ENCODE results near the genes RICTOR and FYB1.

- PRO-cap, 7 experiments: no peak in any of the 7 experiments
Measured at GRCh38 chr5:38467249-38467939, 89.1 kb downstream of the LIFR start.

GRCh38 chr5:38542462-38543193 lies 13.8 kb downstream of the LIFR start:
- PRO-cap, 7 experiments: no peak in any of the 7 experiments

DNA sequence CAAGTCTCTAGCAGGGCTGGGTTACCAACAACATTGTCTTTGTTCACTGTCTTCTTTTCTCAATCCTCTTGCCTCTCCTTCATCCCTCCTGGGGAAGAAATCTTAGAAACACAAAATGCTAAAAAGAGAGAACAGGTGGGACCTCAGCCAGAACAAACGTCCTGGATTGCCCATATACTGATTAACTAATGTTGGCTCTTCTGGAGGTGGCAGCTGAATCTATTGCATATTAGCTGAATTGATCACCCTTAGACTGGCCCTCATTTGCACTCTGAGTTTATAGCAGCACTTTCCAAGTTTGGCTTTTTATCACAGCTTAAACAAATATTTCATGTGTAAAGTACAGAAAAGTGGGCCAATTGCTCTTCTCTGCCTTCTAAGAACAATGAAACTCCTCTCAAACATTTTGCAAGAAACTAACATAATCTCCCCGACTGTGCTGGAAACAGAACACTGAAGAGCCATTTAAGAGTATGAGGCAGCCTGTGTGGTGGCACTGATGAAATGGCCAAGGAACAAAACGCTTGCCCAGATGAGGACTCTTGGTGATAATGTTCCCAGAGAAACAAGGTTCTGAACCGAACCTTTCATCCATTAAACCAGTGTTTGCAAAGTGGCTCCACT lies 83.0 kb upstream of the LIFR start:
- PRO-cap, 7 experiments: no peak in any of the 7 experiments

GRCh38 chr5:39074234-39075290 lies at the start of gene RICTOR:
Gene RICTOR (minus strand): TSS chr5:39074399.
- PRO-cap, 7 experiments: peak in 7 of 7 experiments; most common plus-strand start chr5:39074536 (in 3); most common minus-strand start chr5:39074380 (in 6)

DNA sequence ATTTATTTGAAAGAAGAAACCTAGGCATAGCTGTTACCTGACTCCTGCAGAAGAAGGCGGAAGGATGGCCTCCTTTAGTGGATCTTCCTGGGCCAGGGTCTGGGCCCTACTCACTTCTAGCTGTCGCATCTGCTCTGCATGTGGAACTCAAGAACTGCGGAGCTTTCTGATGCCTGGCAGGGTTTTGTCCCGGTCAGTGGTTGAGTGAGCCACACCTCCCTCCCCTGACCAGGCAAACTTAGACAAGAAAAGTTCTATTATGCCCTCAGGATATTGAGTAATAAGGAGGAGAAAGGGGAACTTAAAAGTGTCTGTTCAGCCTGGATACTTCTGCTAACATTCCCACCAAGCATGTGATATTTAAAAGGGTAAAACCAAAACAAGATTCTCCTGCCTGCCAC lies at the start of gene FYB1:
Gene FYB1, minus strand, starts transcription at position 158 of the 401 bp plus-strand sequence.
- PRO-cap, 7 experiments: no peak in any of the 7 experiments

- PRO-cap, 7 experiments: no peak in any of the 7 experiments
Measured at GRCh38 chr5:39400777-39401182, 24.0 kb downstream of the DAB2 start.

GRCh38 chr5:39423016-39424174 lies 1.4 kb downstream of the DAB2 start:
- PRO-cap, 7 experiments: no peak in any of the 7 experiments

GRCh38 chr5:39503106-39503636 lies 78.4 kb upstream of the DAB2 start:
- PRO-cap, 7 experiments: no peak in any of the 7 experiments

- PRO-cap, 7 experiments: no peak in any of the 7 experiments
Measured at GRCh38 chr5:39525705-39526130, 100.9 kb upstream of the DAB2 start.

- PRO-cap, 7 experiments: no peak in any of the 7 experiments
Measured at GRCh38 chr5:39760570-39760978, 335.8 kb upstream of the DAB2 start.

GRCh38 chr5:40672203-40672853 lies 7.4 kb upstream of the PTGER4 start:
- PRO-cap, 7 experiments: peak in 1 of 7 experiments; most common minus-strand start chr5:40672773 (in 1)

GRCh38 chr5:40688107-40688314 lies 8.3 kb downstream of the PTGER4 start:
- PRO-cap, 7 experiments: peak in 3 of 7 experiments; most common plus-strand start chr5:40688245 (in 3)

DNA sequence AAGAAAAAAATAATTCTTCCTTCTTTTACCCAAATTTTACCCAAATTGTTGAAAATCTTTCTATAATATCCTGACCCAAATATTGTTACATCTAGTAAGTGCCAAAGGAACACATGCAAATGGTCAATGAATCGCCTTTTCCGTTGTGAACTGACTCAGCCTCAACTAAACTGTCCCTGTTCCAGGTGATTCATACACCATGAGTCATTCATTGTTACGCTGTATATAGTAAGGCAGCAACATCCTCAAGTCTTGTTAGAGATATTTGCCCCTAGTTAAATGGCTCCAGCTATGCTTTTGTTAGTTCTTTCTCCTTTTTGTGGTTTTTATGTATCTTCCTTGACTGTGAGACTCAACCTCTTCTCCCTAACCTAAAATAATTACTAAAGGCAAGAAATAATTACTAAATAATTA lies 9.8 kb downstream of the PTGER4 start:
- PRO-cap, 7 experiments: no peak in any of the 7 experiments

GRCh38 chr5:40828402-40829356 lies 6.3 kb downstream of the RPL37 start:
- PRO-cap, 7 experiments: peak in 2 of 7 experiments; most common minus-strand start chr5:40828560 (in 1)

- PRO-cap, 7 experiments: no peak in any of the 7 experiments
Measured at GRCh38 chr5:42586508-42587022, 163.3 kb downstream of the GHR start.

DNA sequence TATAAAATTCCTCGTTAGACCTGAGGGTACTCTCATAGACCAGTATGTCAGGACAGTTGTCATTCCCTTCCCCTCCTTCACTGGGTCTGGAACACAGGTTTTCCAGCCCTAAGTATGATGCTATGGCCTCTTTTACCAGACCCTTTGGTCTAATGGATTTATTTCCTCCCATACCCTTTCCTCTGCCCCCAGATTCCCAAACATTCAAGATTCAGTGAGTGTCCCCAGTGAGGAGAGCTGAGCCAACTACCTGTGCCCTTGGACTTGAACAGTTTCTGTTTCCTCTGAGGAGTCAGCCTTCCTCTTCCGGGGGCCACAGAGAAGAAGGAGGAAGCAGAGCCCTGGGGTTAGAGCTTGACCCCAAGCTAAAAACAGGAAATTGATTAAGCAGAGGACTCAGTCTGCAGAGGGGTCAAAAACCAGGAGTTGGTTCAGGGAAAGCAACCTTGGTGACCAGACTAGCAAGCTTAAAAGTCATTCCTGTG lies 64.0 kb upstream of the SELENOP start:
- PRO-cap, 7 experiments: no peak in any of the 7 experiments

DNA sequence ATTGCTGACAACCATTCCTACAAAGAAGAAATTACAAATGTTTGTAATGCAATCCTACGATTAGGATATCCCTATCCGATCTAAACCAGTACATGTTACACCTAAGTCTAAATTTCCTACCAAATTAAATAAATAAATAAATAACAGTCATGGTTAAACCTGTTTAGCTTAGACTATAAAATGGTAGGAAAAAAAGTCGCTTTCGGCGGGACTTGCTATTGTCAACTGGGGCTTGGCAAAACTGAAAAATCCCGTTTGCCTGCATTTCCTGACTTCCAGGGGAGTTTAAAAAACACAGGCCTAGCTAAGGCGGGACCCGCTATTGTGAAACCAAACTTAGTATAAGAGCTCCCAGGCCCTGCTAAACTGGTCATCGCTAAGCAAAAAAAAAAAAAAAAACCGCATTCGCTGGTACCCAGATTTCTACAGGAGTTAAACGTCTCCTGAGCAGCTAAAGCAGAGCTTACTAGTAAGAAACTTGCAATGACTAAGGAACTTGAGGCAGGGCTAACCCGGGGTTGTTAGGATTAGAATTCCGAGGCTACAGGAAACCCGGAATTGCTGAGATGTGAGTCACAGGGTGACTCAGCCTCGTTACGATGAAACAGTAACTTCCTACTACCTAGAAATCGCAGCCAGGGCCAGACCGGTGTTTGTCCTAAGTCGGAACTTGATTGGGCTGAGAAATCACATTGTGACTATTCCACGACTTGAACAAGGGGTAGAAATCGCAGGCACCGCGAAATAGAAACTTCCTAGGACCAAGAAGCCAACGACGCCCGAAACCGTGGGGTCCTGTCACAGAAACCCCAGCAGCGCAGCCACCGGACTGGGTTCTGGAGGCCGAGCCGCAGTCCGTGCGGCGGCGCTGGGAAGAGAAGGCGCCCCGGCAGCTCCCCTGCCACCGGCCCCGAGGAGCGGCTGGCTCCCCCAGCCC lies 89.6 kb downstream of the ANXA2R start:
- PRO-cap, 7 experiments: peak in 7 of 7 experiments; most common plus-strand start position 618 of the sequence (in 4); most common minus-strand start position 343 of the sequence (in 3)

GRCh38 chr5:42951183-42951901 lies 88.8 kb downstream of the ANXA2R start:
- PRO-cap, 7 experiments: peak in 7 of 7 experiments; most common plus-strand start chr5:42951594 (in 5); most common minus-strand start chr5:42951343 (in 7)

GRCh38 chr5:43000130-43000916 lies 39.8 kb downstream of the ANXA2R start:
- PRO-cap, 7 experiments: no peak in any of the 7 experiments

DNA sequence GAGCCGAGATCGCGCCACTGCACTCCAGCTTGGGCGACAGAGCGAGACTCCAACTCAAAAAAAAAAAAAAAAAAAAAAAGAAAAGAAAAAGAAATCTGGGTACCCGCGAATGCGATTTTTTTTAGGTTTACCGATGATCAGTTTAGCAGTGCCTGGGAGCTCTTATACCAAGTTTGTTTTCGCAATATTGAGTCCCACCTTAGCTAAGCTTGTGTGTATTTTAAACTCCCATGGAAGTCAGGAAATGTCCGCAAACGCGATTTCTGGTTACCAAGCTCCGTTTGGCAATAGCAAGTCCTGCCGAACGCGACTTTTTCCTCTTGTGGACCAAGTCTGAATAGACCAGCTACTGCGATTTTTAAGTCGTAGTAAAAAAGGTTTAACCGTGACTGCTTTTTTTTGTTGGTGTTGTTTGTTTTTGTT lies 21.3 kb downstream of the ANXA2R start:
- PRO-cap, 7 experiments: peak in 7 of 7 experiments; most common plus-strand start position 116 of the sequence (in 5); most common minus-strand start position 339 of the sequence (in 3)